Measurements from ENCODE around the gene E2F6.

DNA sequence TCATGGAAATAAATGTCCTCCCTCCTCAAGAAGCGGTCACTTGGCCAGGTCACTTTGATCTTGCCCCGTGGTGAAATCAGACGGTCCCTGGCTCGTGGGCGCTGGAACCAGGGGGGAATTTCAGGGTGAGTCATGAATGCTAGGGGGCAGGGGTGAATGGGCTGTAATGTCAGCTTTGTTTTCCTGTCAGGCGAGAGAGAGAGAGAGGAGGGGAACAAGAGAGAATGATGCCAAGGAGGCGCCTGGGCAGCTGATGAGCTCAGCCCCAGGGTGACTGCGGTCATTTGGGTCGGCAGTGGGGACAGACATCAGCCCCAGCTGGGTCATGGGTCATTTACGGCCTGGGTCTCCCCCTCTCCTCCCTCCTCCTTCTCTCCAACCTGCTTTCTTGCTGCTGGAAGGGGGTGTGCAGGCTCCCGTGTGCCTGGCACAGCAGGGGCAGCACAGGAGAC, 47.8 kb downstream of the RRM2 start:
- RRBS = no CpG with 5 or more reads among the region's 11 CpGs

DNA sequence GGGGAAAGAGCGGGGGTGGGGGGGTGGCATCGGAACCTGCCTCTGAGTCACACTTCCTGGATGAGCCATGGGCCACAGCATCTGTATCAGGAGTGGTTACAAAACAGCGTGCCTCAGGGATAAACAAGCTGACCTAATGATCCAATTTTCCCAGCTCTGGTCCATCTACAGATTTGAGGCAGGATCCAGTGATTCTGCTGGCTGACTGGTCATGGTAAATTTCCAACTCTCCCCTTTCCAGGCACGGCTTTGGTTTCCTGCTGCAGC, 4.8 kb upstream of the HPCAL1 start:
- RRBS = no CpG with 5 or more reads among the region's 4 CpGs

DNA sequence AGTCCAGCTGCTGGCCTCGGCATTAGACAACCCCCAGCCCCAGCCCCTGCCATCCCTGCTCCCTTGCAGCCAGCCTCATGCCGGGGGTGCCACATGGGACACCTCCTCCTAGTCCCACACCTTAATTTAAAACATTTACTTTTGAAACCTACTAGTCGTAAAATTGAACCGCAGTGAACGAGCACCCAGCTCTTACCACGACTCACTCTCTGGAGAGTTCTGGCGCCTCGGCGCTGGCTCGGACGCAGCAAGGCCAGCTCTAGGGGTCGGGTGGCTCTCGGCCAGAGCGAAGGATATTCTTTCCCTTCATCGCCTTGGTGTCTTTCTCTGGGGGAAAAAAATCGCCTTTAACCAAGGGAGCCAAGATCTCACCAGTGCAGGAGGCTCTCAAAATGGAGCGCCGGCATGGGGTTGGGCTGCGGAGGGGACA, 1.8 kb downstream of the HPCAL1 start:
- RRBS = no CpG with 5 or more reads among the region's 19 CpGs

DNA sequence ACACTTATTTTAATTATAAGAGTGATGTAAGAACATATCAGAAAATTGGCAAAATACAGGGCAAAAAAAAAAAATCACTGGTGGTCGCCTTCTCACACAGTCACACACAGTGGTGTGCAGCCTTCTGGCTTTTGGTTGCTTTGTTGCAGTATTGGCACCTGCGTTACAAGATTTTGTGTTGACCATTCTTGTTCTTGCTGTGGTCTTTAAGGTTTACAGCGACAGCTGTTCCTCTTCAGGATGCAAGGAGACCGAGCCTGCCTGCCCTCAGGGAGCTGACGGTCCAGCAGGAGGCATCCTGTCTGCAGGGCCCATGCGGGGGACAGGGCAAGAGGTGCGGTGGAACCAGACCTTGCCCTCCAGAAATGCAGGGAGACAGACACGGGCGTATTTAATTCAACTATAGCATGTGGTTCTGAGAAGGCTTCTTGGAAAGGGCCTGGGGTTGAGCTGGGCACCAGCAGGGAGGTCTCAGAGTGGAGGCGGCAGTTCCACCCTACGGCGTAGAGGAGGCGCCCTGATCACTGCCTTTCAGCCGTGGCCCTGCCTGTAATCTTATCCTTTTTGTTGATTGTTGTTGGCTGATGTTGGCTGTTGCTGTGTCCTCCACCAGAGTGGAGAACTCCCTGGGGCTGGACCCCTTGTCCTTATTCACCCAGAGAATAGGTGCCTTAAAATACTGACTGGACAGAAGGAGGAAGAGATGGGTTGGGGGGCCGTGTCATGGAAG, 71.7 kb downstream of the HPCAL1 start:
- RRBS = no CpG with 5 or more reads among the region's 15 CpGs

DNA sequence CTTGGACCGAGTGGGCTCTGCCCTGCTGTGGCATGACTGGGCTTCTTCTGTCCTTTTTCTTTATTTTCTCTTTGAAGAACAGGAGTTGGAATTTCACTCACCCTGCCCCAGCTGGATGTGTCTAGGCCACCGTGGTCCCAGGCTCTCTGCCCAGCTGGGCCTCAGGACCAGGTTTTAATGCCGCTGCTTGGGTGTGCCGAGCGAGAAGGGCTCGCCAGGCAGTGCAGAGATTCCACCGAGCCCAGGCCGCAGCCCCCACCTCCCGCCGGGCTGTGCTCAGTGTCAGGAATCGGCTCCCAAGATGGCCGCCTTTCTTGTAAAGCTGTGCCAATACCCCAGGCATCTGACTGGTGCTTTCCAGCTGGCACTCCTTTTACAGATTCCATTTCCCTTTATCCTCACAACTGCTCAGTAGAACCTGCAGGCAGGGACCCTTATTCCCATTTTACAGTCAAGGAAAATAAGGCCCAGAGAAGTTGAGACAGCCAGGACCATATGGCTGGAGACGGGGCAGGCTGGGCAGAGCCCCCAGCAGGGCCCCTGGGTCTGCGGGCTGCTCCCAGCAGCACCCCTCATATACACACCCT, 43.4 kb downstream of the ODC1 start:
- RRBS = no CpG with 5 or more reads among the region's 14 CpGs

GRCh38 chr2:10446310-10446594, 1.9 kb downstream of the ODC1 start:
- RRBS = 65% methylated on average over 2 of the region's 9 CpGs

DNA sequence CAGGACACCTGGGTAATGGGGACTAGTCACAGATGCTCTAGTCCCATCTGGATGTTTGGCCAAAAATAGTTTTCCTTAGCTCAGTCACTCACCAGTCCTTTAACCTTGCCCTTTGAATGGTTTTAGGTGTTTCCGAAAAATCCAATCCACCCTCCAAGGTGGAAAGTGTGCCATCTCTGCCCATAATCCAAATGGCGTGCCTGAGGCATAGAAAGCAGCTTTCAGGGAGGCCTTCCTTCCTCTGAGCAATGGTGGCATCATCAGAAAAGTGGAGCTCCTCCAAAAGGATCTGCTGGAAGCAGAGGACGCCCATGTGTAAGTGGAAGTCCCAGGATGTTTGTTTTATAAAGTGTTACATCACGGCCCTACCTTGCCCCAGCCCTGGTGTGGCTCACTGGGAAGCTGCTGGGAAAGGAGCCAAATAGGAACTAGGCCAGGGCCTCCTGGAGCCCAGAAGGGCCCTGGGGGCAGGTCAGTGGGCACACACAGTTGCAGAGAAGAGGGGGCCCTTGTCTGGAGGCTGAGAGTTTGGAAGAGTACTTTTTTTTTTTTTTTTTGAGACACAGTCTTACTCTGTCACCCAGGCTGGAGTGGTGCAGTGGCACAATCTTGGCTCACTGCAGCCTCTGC, 4.1 kb upstream of the ODC1 start:
- RRBS = no CpG with 5 or more reads among the region's 4 CpGs

DNA sequence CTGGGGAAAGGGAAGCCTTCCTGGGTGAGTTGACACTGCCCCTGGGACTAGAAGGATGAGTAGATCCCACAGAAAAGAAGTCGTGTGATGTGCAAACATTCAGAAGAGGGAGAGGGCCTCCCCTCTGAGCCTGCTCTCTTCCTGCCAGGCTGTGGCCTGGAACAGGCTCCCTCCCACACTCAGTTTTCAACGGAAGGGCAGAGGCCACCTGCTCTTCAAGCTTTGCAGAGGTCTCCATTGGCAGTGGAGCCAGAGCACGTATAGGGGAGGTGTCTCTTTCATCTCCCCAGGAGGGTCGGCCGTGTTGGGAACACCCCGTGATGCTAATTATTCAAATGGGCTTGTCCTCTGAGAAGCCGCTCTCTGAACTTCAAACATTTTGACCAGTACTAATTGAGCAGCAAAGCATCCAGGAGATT, 29.4 kb upstream of the ODC1 start:
- RRBS = no CpG with 5 or more reads among the region's 7 CpGs

DNA sequence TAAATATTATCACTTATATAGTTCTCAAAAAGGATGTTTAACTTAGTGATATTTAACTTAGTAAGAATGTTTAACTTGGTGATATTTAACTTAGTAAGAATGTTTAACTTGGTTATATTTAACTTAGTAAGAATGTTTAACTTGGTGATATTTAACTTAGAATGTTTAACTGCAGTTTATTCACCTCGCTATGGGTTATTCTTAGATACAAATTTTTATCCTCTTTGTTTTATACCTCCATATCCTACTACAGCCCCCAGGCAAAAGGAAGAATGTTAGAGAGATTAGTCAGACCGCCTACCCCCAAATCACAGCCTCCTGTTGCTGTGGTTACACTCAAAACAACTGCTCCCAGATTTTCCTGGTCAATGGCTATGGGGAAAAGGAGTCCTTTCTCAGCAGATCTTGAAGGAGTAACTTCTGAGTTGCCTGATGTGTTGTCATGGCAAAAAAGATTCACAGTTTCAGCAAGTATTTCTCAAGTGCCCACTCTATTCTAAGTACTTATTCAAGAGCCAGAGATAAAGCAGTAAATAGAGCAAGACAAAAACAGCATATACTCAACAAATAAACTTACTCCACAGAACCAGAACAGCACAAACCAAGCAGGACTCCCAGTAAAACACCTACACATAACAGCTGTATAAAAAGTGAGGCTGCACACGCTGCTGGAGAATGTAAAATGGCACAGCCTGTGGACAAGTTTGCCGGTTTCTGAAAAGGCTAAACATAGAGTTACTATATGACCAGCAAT, 104.9 kb downstream of the NOL10 start:
- RRBS = no CpG with 5 or more reads among the region's 4 CpGs

DNA sequence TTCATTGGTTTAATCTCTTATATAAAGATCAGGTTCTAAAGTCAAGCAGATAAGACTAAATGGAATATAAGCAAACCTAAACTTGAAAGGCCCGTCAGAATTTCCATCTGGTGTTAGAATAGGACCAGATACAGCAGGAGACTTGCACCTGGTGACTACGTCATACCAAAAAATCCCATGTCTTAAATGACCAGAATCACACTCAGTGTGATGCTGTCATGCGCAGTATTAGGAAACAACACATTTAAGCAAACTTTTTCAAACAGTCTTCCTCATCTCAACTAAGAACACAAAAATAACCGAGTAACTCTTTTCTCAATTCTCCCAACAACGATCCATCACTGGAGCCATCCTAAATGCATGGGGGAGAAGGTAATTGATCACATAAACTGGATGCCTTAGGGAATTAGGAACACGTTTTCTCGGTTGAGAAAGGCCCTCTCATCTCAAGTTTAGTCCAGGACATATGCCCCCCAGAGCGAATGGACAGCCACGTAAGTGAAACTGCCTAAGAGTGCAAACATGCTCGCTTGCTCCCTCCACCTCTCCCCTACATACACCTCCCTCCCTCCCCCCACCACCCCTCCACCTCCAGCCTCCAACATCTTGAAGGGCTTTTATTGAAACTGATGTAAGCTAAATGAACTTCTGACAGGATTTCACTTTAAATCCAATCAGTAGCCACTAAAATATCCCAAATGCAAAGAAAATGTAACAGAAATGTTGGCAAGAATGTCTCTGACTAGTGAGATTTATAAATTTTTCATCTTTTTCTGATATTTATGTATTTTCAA, 61.0 kb downstream of the NOL10 start:
- RRBS = no CpG with 5 or more reads among the region's 10 CpGs

GRCh38 chr2:10690284-10690769, 552 bp upstream of the NOL10 start:
- RRBS = 39% methylated on average over 7 of the region's 28 CpGs

DNA sequence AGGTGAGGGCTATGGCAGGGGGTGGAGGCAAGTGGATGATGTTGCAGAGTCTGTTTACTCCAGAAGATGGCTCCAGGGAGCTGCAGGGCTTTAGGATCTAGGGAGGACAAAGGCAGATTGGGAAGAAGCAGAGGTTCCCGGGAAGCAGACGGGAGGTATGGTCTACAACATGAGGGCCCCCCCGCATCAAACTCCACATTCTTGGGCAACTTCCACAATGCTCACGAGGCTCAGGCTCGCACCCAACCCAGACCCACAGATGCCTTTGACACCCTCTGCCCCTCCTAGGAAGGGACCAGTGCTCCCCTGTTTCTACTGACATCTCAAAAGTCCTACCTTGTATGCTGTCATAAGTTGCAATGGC, 12.0 kb upstream of the ATP6V1C2 start:
- RRBS = no CpG with 5 or more reads among the region's 5 CpGs

- RRBS = no CpG with 5 or more reads among the region's 2 CpGs
Measured at GRCh38 chr2:10873173-10873479, 38.6 kb upstream of the KCNF1 start.

- RRBS = no CpG with 5 or more reads among the region's 17 CpGs
Measured at GRCh38 chr2:10877773-10878370, 33.9 kb upstream of the KCNF1 start.

- RRBS = no CpG with 5 or more reads among the region's 14 CpGs
Measured at GRCh38 chr2:10880565-10880999, 31.2 kb upstream of the KCNF1 start.

- RRBS = no CpG with 5 or more reads among the region's 11 CpGs
Measured at GRCh38 chr2:11024268-11024539, 108.7 kb upstream of the C2orf50 start.

GRCh38 chr2:11371471-11372065, 27.1 kb upstream of the ROCK2 start:
- RRBS = no CpG with 5 or more reads among the region's 13 CpGs

- RRBS = 2% methylated on average over 18 of the region's 95 CpGs
Measured at GRCh38 chr2:11465361-11466420, at the start of gene E2F6. Gene E2F6 (minus strand): TSS chr2:11466161.

GRCh38 chr2:11515444-11516078, 18.3 kb upstream of the GREB1 start:
- RRBS = no CpG with 5 or more reads among the region's 8 CpGs

GRCh38 chr2:11691141-11691486, 21.1 kb upstream of the NTSR2 start:
- RRBS = no CpG with 5 or more reads among the region's 3 CpGs